Osteoblast (primary cell): ENCODE measurements around a stretch of chr4.

GRCh38 chr4:145935596-145936443, 2.8 kb downstream of the ZNF827 start:
- CAGE, long polyA plus RNA, result no peak
- RRBS, result no CpG with 5 or more reads among the region's 35 CpGs

DNA sequence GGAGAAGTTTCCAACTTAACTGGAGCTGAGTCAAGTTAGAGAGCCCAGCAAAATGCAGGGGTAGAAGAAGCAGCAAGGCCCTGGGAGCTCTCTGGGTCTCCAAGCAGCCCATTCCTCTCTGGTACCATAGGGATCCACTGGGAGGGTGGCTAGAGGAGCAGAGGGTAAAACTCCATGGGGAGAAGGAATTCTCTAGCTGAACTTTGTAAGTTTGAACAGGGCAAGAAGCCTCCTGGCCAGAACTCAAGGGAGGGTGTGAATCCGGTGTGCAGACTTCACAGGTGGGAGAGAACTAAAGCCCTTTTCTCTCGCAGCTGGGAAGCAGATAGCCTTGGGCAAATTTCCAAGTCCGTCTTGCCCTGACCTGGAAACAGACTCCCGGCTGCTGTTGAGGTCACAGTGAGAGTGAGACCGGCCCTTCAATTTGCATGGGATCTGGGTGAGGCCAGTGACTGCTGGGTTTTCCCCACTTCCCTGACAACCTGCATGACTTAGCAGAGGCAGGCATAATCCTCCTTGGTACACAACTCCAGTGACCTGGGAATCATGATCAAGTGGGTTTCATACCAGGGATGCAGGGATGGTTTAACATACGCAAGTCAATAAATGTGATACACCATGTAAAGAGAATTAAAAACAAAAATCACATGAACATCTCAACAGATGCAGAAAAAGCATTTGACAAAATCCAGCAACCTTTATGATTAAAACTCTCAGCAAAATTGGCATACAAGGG, 94.5 kb upstream of the ZNF827 start:
- CAGE, long polyA plus RNA, result no peak
- RRBS, result 31% methylated on average over 3 of the region's 6 CpGs

DNA sequence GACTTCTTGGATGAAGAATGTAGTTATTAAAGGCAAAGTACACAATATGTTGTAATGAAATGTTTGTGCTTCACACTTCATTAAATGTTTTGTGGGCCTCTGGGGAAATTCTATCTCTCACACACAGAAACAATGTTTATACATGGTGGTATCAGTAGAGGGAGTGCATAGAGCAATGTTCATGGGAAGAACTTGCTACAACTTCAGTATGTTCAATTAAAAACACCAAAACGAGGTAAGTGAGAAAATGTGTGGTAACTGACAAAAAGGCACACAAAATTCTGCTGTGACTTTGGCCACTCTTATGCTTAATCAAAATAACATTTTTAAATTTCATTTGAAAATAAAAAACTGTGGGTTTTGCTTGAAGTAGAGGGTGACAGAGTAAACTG, 111.3 kb upstream of the TTC29 start:
- CAGE, long polyA plus RNA, result no peak
- RRBS, result no CpG with 5 or more reads among the region's 1 CpG

GRCh38 chr4:147096759-147097162, 151.1 kb upstream of the TTC29 start:
- CAGE, long polyA plus RNA, result no peak
- RRBS, result no CpG with 5 or more reads among the region's 2 CpGs

DNA sequence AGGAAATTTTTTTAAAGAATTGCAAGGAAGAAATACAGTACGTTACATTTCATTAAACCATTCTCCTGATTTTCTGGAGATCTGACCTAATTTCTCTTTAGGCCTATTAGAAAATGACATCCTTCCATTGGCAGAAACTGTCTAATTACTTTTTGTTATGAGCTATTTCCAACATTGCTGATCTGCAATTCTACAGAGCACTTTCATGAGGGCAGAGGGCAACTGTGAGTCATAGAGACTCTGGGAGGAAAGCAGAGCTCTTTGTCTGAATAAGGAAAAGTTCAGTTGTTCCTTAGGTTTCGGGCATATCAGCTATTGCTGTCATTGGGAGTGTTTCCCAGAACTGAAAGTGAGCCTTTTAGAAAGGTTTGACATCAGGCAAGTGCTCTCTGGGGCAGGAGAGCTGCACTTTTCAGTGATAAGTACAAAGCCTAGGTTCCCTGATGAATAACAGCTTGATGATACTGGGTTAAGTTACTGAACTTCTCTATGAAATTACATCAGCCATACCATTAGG, 119.2 kb upstream of the EDNRA start:
- CAGE, long polyA plus RNA, result no peak
- RRBS, result no CpG with 5 or more reads among the region's 2 CpGs

DNA sequence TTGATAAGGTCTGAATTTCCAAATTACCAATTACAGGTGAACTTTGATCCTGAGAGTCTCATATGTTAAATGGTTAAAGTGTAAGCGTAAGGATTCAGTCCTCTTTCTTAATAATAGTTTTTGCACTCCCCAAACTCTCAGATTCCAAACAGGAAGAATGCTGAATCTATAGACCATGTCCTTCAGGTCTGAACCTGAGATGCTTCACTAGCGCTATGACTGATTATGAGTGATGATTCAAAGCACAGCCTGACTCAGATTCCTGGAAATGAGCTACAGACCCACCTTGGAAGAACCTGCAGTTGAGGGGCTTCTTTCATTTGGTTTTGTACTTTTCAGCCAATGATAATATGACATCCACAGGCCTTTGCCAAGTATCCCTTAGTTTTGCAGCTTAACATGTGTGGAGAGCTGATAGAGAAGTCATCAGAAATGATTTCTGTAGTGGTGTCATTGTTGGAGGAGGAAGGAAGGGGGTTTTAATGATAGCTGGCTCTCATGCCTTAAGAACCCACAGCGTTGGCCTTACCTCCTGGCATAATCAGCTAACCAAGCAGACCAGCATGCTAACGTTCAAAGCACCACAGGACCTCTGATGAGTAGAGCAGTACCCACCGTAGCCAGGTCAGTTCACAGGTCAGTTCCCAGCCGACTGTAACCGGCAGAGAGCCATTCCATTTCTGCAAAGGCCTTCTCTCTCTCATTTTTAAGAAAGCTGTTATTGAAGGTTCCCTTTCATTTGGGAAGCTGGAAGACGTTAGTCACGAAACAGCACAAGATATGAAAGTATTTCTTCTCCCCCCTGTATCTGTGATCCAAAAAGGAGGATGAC, 1.6 kb downstream of the EDNRA start:
- CAGE, long polyA plus RNA, result no peak
- RRBS, result no CpG with 5 or more reads among the region's 9 CpGs

GRCh38 chr4:147528726-147529314, 47.9 kb downstream of the EDNRA start:
- CAGE, long polyA plus RNA, result no peak
- RRBS, result no CpG with 5 or more reads among the region's 7 CpGs

DNA sequence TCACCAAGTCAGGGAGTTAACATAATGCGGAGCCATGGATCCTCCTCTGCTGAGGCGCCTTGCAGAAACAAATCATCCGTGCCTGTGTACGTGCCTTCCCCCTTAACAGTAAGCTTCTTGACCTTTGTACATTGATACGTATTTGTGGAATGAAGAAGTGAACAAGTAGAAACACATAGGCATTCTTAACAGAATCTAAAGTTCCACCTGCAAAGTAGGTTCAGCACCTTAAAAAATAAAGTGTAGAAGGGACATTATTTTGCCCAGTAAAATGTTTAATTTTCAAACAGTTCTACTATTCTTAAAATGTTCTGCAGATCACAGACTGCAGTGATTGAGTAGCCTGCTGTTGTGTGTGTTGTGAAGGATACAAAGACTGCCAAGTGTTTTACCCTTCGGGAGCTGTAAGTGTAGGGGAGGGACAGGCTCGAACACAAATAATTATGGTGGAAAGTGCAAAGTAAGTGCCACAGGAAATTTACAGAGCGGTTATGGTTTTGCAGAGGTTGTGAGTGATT, 61.9 kb downstream of the ARHGAP10 start:
- CAGE, long polyA plus RNA, result no peak
- RRBS, result no CpG with 5 or more reads among the region's 8 CpGs

DNA sequence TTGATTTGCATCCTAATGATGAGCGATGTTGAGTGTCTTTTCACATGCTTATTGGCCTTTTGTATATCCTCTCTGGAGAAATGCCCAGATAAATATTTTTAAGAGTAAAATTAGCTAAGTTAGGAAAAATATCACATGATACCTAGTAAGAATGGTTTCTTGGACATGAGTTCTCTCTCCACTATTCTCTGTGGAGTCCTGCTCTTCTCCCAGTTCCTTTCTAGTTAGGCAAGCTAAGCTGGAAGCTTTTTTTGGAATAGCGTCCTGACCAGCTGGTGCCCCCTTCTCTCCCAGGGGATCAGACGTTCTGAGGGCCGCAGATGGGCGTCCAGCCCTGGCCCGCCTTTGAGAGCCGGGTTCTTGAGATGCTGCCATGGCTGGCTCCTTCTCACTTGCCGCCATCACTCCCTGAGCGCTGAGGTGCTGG, 132.1 kb downstream of the ARHGAP10 start:
- CAGE, long polyA plus RNA, result no peak
- RRBS, result no CpG with 5 or more reads among the region's 9 CpGs

- CAGE, long polyA plus RNA, result no peak
- RRBS, result no CpG with 5 or more reads among the region's 5 CpGs
Measured at GRCh38 chr4:148191948-148192758, 250.1 kb downstream of the NR3C2 start.

DNA sequence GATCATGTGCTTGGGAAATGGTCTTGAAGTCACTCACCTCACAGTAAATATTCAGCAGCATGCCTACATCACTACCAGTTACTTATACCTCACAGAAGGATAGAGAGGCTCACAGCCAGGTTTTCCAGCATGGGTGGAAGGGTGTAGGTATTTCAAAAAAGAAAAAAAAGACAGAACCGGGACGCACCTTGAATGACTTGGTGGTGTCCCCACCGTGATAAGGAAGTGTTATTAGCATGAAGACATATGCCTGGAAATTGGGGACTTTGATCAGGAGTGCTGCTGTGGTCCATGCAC, 633.6 kb downstream of the IQCM start:
- CAGE, long polyA plus RNA, result no peak
- RRBS, result no CpG with 5 or more reads among the region's 3 CpGs

DNA sequence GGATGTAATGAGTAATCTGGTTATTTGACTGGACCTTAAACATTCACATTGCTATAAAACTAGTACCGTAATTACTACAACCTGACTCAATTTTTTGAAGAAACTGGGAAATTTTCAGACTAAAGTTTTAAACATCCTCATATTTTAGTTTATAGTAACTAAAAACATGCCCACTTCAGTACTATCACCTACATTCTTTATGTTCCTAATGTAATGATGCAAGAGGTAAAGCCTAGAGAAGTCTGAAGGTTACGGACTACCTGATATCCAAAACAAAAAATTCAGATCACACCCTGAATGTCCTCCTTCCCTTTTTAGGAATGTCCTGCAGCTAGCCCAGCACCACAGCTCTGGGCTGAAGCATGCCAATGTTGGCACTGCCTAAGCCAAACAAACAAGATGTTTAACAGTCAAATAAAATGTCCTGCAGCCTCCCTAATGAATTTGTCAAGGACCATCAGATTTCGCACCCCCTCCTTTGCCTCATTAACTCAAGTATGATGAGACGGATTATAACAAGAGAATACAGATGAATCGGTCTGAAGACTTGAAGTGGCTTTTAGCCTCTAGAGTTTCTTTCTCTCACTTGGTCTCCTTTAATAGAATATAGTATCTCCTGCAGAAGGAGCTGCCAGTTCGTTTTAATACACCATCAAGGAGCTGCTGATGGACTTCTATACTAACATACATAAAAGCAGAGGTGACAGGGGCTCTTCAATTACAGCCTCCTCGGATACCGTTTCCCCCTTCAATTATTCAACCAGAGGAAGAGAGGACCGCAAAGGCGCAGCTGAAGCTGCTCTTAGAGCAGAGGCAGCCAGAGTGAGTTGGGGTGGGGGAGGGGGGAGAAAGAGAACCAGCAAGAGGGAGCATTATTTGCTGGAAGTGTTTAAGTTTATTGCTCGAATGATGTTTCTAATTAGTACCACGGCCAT, 3.1 kb upstream of the MAB21L2 start:
- CAGE, long polyA plus RNA, result no peak
- RRBS, result no CpG with 5 or more reads among the region's 12 CpGs

DNA sequence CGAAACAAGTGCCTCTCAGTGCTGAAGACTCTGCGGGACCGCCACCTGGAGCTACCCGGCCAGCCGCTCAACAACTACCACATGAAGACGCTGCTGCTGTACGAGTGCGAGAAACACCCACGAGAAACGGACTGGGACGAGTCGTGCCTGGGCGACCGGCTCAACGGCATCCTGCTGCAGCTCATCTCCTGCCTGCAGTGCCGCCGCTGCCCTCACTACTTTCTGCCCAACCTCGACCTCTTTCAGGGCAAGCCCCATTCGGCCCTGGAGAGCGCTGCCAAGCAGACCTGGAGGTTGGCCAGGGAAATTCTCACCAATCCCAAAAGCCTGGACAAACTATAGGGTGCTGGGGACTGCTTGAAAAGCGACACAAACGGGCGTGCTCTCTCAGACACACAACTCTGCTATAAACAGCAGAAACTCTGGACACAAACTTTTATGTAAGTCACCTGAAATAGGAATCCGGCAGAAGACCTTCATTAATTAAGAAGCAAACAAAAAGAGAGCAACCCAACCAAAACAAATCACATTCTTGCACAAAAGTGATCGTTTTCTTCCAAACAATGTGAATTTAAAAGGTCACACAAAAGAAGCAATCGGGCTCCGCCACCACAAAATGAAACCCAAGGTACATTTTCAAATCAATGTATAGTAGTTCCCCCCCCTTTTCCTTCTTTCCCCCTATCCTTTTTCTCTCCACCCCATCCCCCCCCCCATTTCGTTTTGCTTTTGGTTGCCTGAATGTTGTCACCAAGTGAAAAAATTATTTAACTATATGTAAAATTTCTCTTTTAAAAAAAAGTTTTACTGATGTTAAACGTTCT, 2.0 kb downstream of the MAB21L2 start:
- CAGE, long polyA plus RNA, result no peak
- RRBS, result 5% methylated on average over 8 of the region's 29 CpGs

GRCh38 chr4:150726933-150727290, 145.0 kb downstream of the MAB21L2 start:
- CAGE, long polyA plus RNA, result no peak
- RRBS, result no CpG with 5 or more reads among the region's 6 CpGs

DNA sequence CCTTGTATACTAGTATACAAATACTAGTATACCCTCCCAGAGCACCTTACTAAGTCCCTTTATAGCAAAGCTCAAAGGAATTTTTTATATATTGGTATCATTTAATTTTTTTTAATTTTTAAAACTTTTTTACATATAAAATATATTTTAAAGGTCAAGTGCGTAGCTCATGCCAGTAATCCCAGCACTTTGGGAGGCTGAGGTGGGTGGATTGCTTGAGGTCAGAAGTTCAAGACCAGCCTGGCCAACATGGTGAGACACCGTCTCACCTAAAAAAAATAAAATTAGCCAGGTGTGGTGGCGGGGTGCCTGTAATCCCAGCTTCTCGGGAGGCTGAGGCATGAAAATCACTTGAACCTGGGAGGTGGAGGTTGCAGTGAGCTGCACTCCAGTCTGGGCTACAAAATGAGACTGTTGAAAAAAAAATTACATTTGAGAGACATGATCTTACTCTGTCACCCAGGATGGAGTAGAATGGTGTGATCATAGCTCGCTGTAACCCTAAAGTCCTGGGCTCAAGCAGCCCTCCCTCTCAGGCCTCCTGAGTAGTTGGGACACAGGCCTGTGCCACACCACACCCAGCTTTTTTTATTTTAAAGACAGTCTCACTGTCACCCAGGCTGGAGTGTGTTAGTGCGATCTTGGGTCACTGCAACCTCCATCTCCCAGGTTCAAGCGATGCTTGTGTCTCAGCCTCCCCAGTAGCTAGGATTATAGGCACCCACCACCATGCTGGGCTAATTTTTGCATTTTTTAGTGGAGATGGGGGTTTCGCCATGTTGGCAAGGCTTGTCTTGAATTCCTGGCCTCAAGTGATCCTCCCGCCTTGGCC, 5.9 kb downstream of the RPS3A start:
- CAGE, long polyA plus RNA, result no peak
- RRBS, result no CpG with 5 or more reads among the region's 9 CpGs

- CAGE, long polyA plus RNA, result no peak
- RRBS, result no CpG with 5 or more reads among the region's 11 CpGs
Measured at GRCh38 chr4:151117490-151117892, 18.1 kb downstream of the RPS3A start.

DNA sequence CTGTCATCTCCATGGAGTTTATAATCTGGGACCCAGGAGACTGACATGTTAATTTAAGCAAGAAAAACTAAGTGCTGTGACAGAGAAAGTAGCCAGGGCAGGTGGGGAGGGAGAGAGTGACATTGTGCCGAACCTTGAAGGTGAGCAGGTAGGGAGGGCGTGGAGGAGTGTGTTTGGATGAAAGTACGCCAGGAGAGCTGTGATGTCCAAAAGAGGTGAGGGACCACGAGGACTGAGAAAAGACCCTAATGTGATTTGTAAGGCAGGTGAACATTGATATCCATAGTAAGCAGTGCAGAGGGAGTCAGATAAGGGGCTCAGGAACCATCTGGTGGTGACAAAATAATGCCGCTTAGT, 158.4 kb downstream of the GATB start:
- CAGE, long polyA plus RNA, result no peak
- RRBS, result no CpG with 5 or more reads among the region's 5 CpGs

DNA sequence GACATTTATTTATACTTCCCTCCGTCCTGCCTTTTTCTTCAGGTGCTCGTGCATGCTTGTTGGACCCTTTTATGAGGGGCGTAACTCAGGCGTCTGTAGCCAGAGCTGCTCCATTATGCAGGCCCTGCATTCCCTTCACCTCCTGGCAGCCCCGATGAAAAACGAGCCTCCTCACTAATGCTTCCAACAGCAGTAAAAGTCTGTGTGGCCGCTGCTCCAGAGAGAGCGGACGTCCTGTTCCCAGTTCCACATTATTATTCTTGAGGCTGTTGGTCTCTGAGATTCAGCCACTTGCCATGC, 101.2 kb downstream of the GATB start:
- CAGE, long polyA plus RNA, result no peak
- RRBS, result no CpG with 5 or more reads among the region's 9 CpGs

DNA sequence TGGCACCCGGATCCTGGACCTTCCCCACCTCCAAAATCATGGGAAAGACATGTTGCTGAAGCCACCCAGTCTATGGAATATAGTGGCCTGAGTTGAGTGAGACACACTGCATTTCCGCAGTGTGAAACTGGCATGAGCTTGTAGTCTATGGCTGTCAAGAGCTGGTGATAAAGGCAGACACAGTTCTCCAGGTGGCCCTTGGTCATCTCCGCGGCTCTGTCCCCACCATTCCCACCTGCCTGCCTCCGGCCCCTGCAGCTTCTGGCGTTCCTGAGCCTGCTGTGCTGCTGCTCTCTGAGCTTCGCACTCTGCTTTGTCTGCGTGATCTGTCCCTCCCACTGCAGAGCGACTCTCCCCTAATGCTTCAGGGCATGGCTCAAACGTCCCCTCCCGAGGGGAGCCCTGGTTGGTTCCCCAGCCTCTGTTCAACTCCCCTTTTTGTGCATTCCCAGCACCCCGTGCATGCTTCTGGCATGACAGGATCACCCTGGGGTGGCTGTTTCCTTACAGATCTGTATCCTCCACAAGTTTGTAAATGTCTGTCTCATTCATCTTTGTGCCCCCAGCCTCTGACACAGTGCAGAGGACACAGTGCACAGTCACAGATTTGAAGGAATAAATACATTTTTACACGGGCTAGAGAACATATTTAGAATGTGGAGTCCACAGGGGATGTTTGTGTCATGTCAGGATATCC, 72.8 kb downstream of the GATB start:
- CAGE, long polyA plus RNA, result no peak
- RRBS, result no CpG with 5 or more reads among the region's 13 CpGs

- CAGE, long polyA plus RNA, result no peak
- RRBS, result no CpG with 5 or more reads among the region's 1 CpG
Measured at GRCh38 chr4:151781851-151782175, 21.0 kb upstream of the GATB start.